ENCODE measurements around a stretch of chr2.

DNA sequence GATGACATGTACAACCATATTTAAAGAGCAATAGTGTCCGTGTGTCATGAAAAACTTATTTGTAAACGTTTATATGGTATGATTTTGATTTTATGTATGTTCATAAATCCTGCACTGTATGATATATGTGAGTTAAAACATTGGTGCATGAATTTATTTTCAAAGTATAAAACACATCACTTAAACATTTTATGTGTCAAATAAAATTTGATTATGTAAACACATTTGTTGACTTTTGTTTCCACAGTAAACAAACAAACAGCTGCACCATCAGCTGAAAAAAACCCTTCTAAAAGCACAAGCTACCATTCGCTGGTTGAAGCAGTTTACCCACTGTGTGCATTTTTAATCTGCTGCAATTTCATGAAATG is 78.5 kb downstream of the RTN4 start:
- PRO-cap, 2 experiments: no peak in any of the 2 experiments

DNA sequence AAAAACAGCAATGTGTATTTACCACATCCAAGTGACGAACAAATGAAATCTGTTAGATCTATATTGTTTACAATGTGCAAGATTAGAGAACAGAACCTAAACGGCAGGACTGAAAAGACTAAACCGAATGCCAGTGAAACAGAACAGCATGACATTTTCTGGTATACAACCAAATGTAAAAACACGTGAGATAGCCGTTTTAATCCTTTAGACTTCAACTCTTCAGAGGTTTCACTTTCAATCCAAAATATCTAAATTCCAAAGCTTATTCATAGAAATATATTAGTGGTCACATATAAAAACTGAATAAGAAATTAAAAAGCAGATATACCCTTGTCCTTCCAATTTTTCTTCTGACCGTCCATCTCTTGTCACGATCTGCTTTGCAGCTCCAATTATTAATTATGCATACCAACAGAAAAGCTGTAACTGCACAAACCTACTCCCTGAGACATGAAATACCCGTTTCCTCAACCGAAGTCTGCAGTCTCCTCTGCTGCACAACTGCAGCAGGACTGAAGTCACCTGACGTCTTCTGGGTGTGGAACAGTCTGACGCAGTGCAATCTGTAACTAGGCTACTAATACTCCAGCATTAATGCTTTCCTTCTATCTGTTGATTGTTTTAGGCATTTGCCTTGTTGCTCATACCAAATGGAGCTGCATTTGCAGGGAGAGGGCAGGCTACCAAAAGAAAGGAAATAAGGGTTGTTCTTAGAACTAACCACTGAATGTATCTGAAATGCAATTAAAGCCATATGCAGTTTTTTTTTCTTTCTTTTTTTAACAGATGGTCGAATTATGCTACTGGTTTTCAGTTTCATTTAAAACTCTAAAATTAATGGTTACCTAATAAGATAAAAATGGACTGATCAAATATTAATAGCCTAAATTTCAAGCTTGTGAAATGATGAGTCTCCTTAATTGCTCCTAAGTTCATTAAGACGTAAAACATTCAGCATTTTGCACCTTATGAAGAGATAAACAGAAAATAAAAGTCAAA is 40.2 kb downstream of the RTN4 start:
- PRO-cap, 2 experiments: peak in 2 of 2 experiments; most common plus-strand start position 524 of the sequence (in 1); most common minus-strand start position 506 of the sequence (in 2)

GRCh38 chr2:55013105-55013770 is 37.0 kb downstream of the RTN4 start:
- PRO-cap, 2 experiments: no peak in any of the 2 experiments

- PRO-cap, 2 experiments: no peak in any of the 2 experiments
These were observed 62.2 kb upstream of the RTN4 start for GRCh38 chr2:55112304-55113093.

GRCh38 chr2:55150961-55151334 is 81.1 kb downstream of the CLHC1 start:
- PRO-cap, 2 experiments: no peak in any of the 2 experiments

DNA sequence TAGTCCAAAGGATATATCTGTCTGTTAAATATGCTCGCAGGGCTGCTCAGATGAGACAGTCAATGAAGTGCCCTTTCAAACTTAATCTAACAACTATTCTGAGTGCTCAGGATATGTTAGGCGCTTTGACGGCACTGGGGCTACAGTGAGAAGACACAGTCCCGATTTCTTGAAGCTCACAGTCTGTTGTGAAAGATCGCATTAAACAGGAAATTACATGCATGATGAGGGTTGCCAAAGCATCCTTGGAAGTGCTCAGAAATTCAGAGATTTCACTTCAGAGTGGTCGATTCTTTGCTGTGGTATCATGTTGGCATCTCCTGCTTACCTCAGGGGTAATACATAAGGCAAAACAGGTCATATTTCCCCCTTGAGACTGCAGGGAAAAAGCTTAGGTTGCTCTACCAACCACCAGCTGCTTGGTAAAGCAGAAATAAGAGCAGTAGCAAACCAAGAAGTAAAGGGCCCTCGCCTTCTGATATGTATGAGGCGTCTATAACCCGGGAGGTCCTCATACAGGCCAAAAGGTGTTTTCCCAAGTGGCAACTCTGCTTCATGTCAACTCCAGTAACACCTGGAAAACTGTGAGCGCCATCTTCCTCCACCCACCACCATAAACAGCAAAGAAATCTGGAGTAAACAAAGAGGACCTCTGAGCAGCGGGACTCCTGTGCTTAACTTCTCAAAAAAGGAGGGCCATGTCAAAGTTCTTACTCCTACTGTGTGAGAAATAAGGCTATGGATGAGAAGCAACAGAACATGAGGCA is 79.5 kb downstream of the CLHC1 start:
- PRO-cap, 2 experiments: no peak in any of the 2 experiments

DNA sequence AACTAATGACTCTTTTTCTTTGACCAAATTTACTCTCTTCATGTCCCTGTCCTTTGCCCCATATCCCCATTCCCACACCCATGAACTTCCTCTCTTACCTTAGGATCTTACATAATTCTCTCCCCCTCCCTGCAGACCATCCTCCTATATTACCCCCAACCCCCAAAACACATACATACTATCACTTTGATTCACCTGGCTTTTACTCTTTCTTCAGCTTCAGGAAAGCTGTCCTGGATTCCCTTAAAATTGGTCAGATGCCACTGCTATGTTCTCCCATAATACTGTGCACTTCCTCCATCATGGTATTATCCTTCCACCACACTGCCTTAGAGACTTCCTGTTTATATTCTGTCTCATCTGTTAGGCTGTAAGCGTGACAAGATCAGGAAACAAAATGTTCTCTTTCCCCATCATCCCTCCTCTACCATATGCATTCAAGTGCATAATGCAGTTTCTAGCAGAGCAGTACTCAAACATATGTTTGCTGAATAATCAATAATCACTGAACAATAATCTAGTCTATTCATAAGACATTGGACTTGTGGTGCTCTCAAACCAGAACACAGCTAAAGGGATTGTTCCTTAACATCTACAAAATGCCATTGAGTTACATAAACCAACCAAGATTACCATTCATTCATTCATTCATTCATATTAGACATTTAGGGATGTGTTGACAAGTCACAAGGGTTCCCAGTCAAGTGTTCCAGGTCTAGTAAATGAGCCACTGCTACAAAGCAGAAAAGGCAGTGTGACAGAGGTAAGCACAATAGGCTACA is 4.1 kb downstream of the CLHC1 start:
- PRO-cap, 2 experiments: no peak in any of the 2 experiments

GRCh38 chr2:55530766-55531239 is 11.3 kb downstream of the CFAP36 start:
- PRO-cap, 2 experiments: no peak in any of the 2 experiments

DNA sequence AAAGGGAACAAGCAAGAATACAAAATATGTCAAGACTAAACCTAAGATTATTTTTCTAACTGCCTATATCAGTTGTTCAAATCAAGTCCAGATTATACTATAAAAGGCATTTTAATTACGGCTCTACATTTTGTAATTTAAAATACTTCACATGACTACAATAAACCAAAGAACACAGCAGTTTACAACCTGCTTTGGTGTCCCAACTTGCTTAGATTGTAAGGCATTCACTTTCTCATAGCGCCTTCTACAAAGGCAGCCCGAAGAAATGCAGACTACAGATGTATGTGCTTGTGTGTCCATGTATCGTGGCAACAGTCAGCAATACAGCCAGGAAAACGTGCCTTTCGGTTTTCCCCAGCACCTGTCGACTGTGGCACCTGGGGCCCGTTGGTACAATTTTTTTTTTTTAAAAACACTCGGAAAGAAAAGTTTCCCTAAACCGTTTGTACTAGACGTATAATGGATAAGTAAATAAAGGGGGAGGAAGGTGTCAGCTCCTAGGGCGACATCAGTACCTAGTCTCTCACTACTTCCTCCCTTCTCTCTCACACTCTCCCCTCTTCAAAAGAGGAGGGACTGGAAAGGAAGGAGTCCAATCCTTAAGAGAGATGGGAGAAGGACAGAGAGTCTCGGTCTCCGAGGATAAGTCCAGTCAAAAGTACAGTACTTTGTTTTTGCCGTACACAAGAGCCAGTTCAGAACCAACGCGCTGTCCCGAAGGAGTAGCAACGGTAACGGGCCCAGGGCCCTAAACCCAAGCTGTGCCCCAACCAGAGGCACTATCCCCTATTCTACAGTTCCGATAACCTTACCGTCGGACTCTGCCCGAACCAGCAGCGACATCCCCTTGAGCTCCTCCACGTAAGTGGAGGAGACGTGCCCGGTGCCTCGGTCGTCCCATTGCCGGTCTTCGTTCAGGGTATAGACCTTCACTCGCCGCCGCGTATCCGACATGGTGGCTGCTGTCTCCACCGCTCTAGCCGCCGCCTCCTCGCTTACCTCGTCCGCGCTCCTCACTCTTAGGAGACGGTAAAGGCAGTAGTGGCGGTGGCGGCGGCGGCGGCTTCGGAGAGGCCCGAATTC is 750 bp downstream of the PPP4R3B start:
- PRO-cap, 2 experiments: peak in 2 of 2 experiments; most common plus-strand start position 314 of the sequence (in 2); most common minus-strand start position 269 of the sequence (in 1)

- PRO-cap, 2 experiments: no peak in any of the 2 experiments
These were observed 43.7 kb downstream of the EFEMP1 start for GRCh38 chr2:55879752-55880481.

DNA sequence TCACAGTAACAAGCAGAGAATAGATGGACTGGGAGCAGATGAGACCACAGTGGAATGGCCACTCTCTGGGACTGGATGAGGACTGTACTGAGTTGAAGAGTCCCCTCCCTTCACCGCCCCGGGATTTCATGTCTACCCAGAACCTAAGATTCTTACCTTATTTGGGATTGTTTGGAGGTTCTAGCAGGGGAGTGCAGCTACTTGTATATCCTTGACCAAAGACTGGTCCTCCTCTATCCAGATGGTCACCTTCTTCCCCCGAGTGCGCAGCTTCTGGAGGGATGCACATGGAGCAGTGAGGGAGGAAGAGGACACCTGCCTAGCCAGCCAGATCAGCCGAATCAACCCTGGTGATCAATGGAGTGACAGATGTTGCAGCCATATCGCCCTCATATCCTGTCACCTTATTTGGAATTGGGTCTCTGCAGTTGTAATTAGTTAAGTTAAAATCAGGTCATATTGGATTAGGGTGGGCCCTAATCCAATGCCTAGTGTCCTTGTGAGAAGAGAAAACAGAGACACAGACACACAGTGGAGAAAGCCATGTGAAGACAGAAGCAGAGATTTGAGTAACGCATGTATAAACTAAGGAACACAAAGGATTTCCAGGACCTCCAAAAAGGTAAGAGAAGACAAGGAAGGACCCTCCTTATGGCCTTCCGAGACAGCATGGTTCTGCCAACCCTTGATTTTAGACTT is 28.2 kb upstream of the EFEMP1 start:
- PRO-cap, 2 experiments: no peak in any of the 2 experiments

- PRO-cap, 2 experiments: no peak in any of the 2 experiments
These were observed 7.5 kb upstream of the VRK2 start for GRCh38 chr2:58039055-58039601.

DNA sequence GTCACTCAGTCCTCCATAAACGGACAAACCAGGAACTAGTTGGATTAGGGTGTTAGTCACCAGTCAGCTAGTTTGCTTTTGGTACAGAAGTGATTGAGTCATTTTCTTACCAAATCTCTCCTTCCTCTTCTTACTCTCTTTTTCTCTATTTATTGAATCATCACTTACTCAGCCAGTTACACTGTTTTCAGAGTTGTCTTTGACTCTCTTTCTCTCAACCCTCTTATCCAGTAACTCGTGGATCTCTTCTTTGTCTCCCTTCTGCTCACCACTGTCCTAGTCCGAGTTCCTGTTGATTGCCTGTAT is 61.4 kb downstream of the VRK2 start:
- PRO-cap, 2 experiments: no peak in any of the 2 experiments

DNA sequence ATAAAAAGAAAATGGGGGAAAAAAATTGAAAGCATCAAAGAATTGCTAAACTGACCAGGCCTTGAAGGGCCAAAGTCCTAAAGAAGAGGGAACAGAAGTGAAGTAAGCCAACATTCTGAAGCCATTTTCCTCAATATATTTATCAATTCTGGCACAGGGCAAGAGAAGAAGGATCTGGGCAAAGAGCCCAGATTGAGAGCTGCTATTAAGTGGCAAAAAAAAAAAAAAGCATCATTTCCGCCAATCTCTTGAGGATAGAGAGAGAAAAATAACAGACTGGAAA is 25.7 kb downstream of the FANCL start:
- PRO-cap, 2 experiments: no peak in any of the 2 experiments

DNA sequence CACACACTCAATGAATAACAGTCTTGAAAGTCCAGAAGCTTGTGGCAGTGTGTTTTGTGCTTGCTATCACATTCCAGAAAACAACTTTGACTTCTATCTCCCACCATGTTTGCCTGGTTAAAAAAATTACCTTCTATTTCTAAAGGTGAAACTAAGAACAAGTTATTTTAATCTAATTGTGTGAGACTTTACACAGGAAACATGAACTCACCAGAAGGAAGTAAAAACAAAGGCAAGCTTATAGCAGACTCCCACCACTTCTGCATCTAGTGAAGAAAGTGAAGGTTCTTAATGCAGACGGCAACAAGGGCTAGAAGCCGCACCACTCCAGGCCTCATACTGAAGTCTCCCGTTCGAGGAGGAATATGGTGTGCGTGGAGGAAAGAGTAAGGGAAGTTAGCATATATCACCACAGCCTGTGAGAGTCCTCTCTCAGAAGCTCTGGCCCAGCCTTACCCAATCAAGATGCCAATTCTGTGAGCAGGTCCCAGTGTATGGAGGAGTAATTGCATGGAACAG is 958.8 kb downstream of the BCL11A start:
- PRO-cap, 2 experiments: no peak in any of the 2 experiments

- PRO-cap, 2 experiments: no peak in any of the 2 experiments
These were observed 665.5 kb downstream of the BCL11A start for GRCh38 chr2:59887910-59888329.

GRCh38 chr2:60297563-60298260 is 255.7 kb downstream of the BCL11A start:
- PRO-cap, 2 experiments: no peak in any of the 2 experiments

DNA sequence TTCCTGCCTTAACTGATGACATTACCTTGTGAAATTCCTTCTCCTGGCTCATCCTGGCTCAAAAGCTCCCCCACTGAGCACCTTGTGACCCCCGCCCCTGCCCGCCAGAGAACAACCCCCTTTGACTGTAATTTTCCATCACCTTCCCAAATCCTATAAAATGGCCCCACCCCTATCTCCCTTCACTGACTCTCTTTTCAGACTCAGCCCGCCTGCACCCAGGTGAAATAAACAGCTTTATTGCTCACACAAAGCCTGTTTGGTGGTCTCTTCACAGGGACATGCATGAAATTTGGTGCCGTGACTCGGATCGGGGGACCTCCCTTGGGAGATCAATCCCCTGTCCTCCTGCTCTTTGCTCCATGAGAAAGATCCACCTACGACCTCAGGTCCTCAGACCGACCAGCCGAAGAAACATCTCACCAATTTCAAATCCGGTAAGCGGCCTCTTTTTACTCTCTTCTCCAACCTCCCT is 135.9 kb downstream of the BCL11A start:
- PRO-cap, 2 experiments: no peak in any of the 2 experiments

DNA sequence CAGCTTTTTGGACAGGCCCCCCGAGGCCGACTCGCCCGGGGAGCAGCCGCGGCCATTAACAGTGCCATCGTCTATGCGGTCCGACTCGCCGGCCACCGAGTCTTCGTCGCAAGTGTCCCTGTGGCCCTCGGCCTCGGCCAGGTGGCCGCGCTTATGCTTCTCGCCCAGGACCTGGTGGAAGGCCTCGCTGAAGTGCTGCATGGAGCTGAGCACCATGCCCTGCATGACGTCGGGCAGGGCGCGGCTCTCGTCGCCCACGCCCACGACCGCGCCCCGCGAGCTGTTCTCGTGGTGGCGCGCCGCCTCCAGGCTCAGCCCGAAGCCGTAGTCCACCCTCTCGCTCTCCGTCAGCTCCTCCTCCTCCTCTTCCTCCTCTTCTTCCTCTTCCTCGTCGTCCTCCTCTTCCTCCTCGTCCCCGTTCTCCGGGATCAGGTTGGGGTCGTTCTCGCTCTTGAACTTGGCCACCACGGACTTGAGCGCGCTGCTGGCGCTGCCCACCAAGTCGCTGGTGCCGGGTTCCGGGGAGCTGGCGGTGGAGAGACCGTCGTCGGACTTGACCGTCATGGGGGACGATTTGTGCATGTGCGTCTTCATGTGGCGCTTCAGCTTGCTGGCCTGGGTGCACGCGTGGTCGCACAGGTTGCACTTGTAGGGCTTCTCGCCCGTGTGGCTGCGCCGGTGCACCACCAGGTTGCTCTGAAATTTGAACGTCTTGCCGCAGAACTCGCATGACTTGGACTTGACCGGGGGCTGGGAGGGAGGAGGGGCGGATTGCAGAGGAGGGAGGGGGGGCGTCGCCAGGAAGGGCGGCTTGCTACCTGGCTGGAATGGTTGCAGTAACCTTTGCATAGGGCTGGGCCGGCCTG is 92.2 kb downstream of the BCL11A start:
- PRO-cap, 2 experiments: no peak in any of the 2 experiments

- PRO-cap, 2 experiments: no peak in any of the 2 experiments
These were observed 23.5 kb downstream of the BCL11A start for GRCh38 chr2:60529711-60530587.

Data from Metastatic Liver Carcinoma in the Adrenal Gland (tissue), 2 donors.